Glomerular endothelial cell (primary cell): ENCODE measurements around the genes RNPEPL1, GPR35 and HDLBP.

- RAMPAGE, long total RNA: no peak
These were observed 9.2 kb upstream of the HDAC4 start for GRCh38 chr2:239409986-239410427.

- RAMPAGE, long total RNA: no peak
These were observed 279.8 kb downstream of the NDUFA10 start for GRCh38 chr2:239745265-239745757.

GRCh38 chr2:239893040-239893577 is 132.0 kb downstream of the NDUFA10 start:
- RAMPAGE, long total RNA: no peak

- RAMPAGE, long total RNA: no peak
These were observed 109.4 kb upstream of the OTOS start for GRCh38 chr2:240249569-240250580.

- RAMPAGE, long total RNA: no peak
These were observed 110.8 kb upstream of the OTOS start for GRCh38 chr2:240250793-240252103.

DNA sequence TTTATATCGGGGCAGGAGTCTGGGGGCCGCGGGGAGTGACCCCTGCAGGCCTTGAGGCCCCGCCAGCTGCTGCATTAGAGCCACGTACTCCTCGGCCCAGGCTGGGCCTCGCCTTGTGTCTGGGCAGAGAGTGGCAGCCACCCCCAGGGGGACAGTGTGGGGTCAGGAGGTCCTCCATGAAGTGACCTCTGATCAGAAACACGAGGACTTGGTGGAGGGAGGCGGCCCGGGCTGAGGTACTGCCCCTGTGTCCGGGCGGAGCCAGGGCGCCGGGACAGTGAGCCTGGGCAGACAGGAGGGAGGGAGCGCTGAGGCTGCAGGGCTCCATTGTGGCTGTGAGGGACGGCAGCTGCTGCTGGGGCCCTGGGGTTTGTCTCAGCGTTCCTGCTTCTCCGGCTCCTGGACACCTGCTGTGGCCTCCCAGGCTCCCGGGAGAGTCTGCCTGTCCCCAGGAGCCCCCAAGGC is 24.2 kb downstream of the GPC1 start:
- RAMPAGE, long total RNA: no peak

DNA sequence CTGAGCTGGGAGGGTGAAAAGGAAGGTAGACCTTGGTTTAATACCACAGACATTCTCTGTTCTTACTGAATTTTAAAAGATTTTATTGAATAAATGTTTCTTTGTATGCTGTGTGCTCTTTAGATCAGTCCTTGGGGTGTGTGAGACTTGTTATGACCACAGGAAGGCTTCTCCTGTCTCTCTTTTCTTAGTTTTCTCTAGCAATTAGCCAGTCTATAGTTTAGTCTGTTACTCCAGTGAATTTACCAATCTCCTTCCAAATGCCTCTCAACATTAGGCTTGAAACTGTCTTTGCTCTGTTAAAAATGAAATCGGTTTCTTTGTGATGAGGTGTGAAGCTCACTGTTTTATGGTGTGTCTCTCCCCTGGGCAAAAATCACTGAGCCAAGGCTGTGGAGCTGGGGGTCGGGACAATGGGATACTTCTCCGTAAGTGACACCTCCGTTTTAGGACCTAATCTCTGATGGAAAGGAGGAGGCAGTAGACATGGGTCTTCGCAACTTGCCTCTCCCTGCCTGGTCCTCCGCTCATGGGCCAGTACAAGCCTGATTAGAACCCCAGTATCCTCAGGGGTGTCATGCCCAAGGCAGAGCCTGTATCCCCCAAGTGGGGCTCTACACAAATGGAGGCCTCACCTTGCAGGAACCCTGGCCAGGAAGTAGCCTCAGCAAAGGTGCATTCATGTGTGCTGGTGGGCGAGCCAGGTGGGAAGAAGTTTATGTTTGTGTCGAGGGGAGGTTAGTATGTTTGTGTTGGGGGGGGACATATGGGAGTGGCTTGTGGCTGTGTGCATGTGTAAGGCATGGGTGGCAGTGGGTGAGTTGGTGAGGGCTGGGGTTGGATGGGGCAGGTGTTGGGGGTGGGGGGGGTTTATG is 60.1 kb downstream of the ANKMY1 start:
- RAMPAGE, long total RNA: no peak

- RAMPAGE, long total RNA: no peak
These were observed at the start of gene RNPEPL1 for GRCh38 chr2:240568280-240569025. RNPEPL1 (plus strand) TSS chr2:240568484.

DNA sequence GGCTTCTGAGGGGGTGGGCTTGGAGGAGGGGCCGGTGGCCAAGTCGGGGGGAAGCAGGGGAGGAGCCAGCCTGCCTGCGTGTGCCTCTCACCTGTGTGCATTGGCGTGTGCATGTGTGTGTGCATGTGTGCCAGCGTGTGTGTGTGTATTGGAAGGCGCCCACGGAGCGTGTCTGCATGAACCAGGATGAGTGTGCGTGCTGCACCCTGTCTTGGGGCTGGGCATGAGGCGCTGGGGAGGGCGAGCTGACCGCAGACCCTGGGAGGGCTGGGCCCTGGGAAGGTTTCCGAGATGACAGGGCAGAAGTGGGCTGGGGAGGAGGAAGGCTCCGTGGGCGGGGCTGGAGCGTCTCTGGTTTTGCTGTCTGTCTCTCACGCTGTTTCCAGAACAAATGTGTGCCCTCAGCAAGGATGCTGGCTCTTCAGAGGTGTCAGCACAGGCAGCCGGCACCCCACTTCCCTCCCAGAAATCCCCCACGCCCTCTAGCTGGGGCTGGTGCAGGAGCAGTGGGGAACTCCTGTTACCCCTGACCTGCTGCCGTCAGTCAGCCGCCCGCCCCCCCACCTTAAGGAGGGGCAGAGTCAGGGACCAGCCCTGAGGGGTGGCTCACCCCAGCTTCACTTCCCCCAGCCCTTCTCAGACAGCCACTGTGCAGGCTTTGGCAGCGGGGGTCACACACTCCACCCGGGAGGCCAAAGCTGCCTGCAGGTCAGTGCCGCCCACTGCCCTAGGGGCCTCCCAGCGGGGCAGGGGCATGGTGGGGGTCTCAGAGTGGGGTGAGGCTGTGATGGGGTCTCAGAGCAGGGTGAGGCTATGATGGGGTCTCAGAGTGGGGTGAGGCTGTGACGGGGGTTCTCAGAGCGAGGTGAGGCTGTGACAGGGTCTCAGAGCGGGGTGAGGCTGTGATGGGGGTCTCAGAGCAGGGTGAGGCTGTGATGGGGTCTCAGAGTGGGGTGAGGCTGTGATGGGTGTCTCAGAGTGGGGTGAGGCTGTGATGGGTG is at the start of gene GPR35:
GPR35 (plus strand) TSS at position 620 of the 1,001 bp plus-strand sequence.
- RAMPAGE, long total RNA: no peak

DNA sequence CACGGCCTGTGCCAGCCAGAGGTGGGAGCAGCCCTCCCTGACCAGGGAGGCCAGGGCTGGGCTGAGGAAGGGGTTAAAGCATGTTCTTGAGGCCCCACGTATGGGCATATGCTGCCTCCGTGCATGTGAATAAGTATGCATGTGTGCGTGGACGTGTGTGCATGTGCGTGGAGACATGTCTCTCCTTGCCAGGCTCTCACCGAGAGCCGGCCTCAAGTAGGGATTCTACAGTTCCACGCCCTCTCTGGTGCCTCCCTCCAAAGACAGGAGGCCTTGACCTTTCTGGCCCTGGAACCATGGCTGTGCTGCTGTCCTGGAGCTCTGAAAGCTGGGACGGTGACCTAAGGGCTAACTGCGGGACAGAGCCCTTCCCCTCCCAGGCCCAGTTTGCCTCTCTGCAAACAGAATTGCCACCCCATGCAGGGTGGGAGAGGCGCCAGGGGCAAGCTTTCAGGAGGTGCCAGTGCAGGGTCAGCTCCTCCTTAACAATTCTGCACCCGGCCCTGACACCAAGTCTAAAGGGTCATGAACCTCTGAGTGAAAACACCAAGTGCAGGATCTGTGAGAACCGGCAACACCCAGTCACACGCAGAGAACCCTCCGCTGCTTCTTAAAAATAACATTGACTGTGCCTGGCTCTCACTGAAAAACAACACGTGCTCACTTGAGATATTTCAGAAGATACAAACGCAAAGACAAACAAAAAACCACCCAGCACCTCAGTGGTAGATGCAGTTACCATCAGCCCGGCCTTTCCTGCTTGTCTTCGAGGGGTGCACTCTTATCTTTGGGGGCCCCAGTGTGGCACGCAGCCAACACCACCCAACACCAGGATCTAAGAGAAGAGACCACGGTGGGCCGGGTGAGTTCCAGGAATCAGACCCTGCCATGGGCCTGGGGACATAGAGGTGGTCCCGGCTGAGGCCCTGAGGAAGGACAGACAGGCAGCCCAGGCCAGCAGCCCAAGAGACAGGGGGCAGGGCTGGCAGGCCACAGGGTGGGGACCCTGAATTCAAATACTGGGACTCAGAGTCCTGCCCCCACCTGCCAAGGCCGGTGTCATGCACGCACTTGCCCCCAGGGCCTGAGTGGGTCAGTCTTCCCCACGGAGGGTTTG is 1.1 kb upstream of the SNED1 start:
- RAMPAGE, long total RNA: no peak

- RAMPAGE, long total RNA: no peak
These were observed 50.9 kb downstream of the MTERF4 start for GRCh38 chr2:241051045-241051688.

- RAMPAGE, long total RNA: no peak
These were observed 48.4 kb downstream of the MTERF4 start for GRCh38 chr2:241053299-241054404.

- RAMPAGE, long total RNA: no peak
These were observed 6.9 kb upstream of the MTERF4 start for GRCh38 chr2:241109007-241109418.

- RAMPAGE, long total RNA: no peak
These were observed 7.6 kb upstream of the MTERF4 start for GRCh38 chr2:241109419-241110332.

GRCh38 chr2:241236346-241237245 is 48.1 kb downstream of the ANO7 start:
- RAMPAGE, long total RNA: no peak

GRCh38 chr2:241254958-241255655 is 60.4 kb downstream of the HDLBP start:
- RAMPAGE, long total RNA: no peak

- RAMPAGE, long total RNA: no peak
These were observed 35.7 kb downstream of the HDLBP start for GRCh38 chr2:241279412-241280500.

GRCh38 chr2:241315597-241315826 is at the start of gene HDLBP:
HDLBP (minus strand) TSS chr2:241315672.
- RAMPAGE, long total RNA: no peak

GRCh38 chr2:241334910-241335325 is 19.2 kb downstream of the SEPTIN2 start:
- RAMPAGE, long total RNA: no peak

- RAMPAGE, long total RNA: no peak
These were observed 1.3 kb downstream of the STK25 start for GRCh38 chr2:241507193-241507403.